Cardiac ventricle fibroblast (primary cell): ENCODE results near the genes CSN1S1, ODAM, AMTN, JCHAIN and NPFFR2.

- RAMPAGE, long total RNA = no peak
These were observed 1053.0 kb upstream of the IGFBP7 start for GRCh38 chr4:58163015-58163669.

- RAMPAGE, long total RNA = no peak
These were observed 405.8 kb upstream of the ADGRL3 start for GRCh38 chr4:60794421-60794696.

DNA sequence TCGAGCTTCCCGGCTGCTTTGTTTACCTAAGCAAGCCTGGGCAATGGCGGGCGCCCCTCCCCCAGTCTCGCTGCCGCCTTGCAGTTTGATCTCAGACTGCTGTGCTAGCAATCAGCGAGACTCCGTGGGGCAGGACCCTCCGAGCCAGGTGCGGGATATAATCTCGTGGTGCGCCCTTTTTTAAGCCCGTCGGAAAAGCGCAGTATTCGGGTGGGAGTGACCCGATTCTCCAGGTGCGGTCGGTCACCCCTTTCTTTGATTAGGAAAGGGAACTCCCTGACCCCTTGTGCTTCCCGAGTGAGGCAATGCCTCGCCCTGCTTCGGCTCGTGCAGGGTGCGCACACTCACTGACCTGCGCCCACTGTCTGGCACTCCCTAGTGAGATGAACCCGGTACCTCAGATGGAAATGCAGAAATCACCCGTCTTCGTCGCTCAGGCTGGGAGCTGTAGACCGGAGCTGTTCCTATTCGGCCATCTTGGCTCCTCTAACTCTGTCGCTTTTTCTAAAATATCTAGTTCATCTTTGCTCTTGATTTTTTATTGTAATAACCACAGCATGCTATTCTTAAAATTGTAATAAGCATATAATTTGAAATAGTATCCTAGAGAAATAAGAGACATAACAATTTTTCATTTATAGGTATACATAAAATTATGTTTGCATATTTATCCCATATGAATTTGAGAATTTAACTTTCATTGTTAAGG lies 172.8 kb downstream of the ADGRL3 start:
- RAMPAGE, long total RNA = no peak

DNA sequence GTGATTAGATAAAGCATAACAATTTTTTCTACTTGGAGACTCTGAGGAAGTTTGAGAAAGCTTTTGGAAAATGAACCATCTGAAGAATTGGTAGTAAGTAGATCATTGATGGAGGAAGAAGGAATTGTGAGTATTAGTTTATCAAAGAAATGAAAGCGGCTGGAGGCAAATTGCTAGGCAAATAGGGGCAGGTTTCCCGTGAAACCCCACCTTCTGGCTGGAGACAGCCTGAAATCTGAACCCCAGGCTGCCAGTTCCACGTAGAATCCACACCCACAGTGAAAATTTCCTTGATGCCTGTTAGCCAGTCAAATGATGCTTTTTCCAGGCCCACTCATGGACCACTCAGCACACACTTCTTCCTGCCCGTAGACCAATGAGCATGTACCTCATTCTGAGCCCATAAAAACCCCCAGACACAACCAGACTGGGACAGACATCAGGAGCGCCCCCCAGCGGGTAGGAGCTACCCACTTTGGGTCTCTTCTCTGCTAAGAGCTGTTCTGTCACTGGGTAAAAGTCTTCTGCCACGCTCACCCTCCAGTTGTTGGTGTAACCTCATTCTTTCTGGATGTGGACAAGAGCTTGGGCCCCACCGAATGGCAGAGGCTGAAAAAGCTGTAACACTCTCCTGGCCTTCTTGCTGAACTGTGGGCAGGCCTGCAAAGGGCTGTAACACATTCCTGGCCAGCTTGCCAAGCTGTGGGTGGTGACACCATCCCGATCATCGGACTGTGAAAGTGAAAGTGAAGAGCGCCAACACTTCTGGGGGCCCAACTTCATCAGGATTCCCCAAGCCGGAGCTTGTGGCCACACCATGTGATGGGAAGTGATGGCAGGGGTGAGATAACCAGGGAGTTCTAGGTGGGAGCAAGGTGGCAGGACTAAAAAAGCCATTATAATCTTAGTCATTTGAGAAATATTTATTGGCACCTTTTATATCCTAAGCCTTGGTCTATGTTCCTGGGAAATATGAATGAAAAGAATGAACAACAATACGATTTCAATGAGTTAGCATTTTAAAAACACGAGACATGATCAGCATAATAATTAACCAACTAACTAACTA lies 137.6 kb downstream of the TECRL start:
- RAMPAGE, long total RNA = no peak

- RAMPAGE, long total RNA = no peak
These were observed 38.7 kb downstream of the CENPC start for GRCh38 chr4:67506453-67507073.

DNA sequence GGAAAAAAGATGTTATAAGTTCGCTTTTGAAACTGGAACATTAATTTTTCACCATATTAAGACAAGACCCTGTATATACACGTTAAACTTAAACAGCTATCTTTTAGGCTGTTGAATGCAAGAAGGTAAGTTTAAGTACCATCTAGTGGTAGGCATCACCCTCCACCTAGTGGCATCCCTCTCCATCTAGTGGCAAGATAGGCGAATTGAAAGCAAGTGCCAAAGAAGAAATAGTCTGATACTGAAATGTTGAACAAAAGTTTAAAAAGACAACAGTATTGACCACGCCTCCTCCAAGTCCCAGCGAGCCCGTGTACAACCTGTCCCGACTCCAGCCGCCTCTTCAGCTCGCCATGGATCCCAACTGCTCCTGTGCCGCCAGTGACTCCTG lies 26.1 kb upstream of the YTHDC1 start:
- RAMPAGE, long total RNA = no peak

GRCh38 chr4:69930853-69931205 lies at the start of gene CSN1S1:
CSN1S1 (plus strand) TSS chr4:69931068.
- RAMPAGE, long total RNA = no peak

DNA sequence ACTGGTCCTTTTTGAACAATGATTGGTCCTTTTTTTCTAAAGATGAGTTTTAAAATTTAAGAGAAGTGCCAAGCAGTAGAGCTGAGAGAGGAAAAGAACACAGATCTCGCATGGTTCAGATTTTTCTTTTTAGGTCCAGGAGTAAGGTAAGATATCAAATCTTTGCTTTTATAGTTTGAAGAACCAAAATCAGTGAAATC lies at the start of gene ODAM:
Gene ODAM (plus strand): TSS at position 78 of the 200 bp plus-strand sequence.
- RAMPAGE, long total RNA = no peak

- RAMPAGE, long total RNA = no peak
These were observed at the start of gene AMTN for GRCh38 chr4:70518361-70518885. AMTN (plus strand) TSS chr4:70518569.

DNA sequence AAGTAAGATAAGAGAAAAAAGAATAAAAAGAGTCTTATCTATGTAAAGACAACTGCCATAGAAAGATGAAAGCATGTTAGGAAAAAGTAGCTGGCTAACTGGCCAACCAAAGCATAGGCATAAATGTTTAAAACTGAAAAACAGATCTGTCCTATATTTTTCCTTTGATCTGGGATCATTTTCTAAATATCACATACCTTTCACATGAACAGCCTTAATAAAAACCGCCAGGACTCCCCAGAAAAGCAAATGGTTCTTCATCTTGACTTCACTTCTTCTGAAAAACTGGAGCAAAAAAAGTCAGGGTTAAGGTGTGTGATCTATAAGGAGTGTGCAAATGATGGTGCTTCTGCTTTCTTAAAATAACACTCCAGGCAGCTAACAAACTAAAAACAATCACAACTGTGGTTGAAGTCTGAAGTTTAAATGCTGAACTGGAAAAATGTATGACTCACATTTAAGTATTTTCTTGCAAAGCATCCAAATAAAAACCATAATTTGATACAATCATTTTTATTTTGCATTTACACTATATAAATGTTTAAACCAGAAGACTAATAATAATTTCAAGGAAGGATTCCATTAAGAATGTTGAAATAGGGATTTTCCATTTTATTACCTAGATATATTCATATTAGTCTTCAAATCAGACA lies at the start of gene JCHAIN:
Gene JCHAIN (minus strand): TSS at position 279 of the 653 bp plus-strand sequence.
- RAMPAGE, long total RNA = no peak

DNA sequence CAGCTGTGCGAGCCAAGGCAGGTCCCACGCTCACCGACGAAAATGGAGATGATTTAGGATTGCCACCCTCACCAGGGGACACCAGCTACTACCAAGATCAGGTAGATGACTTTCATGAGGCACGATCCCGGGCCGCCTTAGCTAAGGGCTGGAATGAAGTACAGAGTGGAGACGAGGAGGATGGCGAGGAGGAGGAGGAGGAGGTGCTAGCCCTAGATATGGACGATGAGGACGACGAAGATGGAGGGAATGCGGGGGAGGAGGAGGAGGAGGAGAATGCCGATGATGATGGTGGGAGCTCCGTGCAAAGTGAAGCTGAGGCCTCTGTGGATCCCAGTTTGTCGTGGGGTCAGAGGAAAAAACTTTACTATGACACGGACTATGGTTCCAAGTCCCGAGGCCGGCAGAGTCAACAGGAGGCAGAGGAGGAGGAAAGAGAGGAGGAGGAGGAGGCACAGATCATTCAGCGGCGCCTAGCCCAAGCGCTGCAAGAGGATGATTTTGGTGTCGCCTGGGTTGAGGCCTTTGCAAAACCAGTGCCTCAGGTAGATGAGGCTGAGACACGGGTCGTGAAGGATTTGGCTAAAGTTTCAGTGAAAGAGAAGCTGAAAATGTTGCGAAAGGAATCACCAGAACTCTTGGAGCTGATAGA lies 512 bp downstream of the UTP3 start:
- RAMPAGE, long total RNA = no peak

- RAMPAGE, long total RNA = no peak
These were observed 15.6 kb downstream of the UTP3 start for GRCh38 chr4:70703858-70704369.

DNA sequence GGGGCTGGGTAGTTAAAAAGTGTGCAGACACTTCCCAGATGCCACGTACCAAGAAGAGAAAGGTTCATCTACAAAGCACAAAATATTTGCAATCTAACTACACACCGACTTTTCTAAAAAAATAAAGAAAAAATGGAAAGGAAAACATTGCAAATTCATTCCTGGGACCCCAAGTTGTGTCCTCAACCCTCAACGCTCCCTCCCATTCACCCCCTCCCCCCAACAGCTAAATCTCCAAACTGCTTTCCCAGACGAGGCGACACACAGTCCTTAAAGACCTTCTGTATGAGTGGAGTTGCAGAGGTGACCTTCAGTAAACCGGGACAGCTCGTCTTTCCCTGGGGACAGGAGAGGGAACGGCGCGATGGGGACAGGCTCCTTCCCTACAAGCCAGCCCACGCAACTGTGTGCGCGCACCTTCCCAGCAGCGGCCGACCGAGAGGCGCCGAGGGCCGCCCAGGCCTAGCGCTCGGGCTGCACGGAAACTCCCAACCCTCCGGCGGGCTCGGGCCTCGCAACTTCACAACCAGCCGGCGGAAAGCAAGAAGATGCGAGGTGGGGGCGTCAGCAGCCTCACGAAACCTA lies 1.0 kb downstream of the GRSF1 start:
- RAMPAGE, long total RNA = no peak

- RAMPAGE, long total RNA = no peak
These were observed 897 bp downstream of the MOB1B start for GRCh38 chr4:70903214-70903317.

GRCh38 chr4:71074562-71075366 lies 81.3 kb downstream of the DCK start:
- RAMPAGE, long total RNA = no peak

DNA sequence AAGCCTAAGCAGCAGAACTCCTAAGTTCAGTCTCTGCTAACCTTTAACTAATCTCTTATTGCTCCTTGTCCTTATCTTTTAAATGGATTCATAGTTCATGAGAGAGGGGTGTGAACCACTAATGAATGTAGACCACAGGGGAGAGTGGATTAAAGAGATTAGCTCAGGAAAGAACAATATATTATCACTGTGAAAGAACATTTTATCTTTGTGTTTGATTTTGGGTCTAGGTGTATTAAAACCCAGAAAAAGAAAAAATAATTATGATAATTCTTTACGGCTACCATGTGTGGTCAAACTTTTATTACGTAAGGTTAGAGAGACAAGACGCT lies 24.6 kb upstream of the SLC4A4 start:
- RAMPAGE, long total RNA = no peak

GRCh38 chr4:71187802-71188532 lies 908 bp downstream of the SLC4A4 start:
- RAMPAGE, long total RNA = no peak

DNA sequence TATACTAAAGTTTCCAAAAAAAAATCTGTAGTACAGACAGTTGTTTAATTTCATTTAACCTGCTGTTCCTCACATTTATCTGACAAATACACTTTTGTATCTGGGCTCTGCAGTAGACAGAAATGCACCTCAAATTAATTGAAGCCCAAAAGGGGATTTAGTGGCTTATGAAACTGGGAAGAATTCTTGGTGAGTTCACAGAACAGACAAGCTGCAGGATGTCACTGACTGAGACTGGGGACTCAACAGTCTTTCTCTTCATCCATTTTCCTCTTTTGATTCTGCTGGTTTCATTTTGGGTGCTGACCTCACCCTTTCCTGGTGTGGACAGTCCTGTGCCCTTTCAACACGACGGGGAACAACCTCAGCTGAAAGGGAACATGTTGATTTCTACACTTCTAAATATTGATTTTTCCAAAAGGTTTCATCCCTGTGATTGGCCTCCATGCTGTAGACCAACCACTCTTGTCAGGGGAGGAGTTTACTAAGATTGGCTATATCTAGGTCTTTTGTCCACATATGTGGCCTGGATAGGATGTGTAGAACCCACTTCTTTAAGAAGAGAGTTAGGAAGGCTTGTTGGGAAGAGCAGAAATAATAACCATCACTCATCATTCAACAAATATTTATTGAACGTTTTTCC lies 243.5 kb downstream of the SLC4A4 start:
- RAMPAGE, long total RNA = no peak

GRCh38 chr4:72031724-72032181 lies at the start of gene NPFFR2:
NPFFR2 (plus strand) TSS chr4:72032000.
- RAMPAGE, long total RNA = no peak

GRCh38 chr4:73153877-73154278 lies 84.4 kb upstream of the COX18 start:
- RAMPAGE, long total RNA = no peak